ENCODE measurements around a stretch of chr2.

DNA sequence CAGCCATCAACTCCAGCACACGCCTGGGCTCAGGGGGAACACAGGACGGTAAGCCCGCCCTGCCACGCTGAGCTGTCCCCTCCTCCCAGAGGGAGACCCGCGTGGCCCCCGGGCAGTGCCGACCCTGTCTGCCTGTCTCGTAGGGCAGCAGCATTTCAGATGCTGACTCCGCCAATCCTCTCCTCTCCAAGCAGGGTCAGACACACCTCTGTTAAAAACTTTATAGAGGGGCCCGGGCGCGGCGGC lies 534 bp downstream of the CCDC74A start:
- PRO-cap, 2 experiments: no peak in any of the 2 experiments

GRCh38 chr2:132281225-132281891 lies 119.6 kb upstream of the ANKRD30BL start:
- PRO-cap, 2 experiments: peak in 1 of 2 experiments; most common minus-strand start chr2:132281322 (in 1)

- PRO-cap, 2 experiments: no peak in any of the 2 experiments
Observed at GRCh38 chr2:132286323-132286943, 124.7 kb upstream of the ANKRD30BL start.

DNA sequence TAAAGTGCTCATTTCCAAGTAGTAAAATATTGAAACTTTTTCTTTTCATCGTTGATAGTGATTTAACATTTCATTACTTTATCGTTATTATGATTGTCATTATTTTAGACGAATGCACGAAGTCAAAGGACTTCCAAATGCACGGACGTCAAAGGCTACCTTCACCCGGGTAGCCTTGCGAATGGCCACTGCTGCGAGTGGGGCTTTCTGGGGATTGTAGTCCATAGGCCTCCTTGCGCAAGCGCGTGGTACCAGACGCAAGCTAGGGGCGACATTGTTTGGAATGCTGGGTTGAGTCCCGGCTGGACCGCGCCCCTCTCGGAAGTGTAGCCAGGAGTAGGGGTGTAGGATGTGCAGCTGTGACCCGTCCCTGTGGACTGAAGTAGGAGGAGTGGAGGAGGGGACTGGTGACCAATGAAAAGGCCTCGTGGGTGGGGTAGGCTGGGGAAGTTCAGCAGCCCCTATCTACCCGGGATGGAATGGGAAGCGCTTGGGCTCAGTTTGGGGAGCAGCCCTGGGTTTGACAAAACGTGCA lies 112.0 kb upstream of the GPR39 start:
- PRO-cap, 2 experiments: peak in 1 of 2 experiments; most common plus-strand start position 254 of the sequence (in 1)

DNA sequence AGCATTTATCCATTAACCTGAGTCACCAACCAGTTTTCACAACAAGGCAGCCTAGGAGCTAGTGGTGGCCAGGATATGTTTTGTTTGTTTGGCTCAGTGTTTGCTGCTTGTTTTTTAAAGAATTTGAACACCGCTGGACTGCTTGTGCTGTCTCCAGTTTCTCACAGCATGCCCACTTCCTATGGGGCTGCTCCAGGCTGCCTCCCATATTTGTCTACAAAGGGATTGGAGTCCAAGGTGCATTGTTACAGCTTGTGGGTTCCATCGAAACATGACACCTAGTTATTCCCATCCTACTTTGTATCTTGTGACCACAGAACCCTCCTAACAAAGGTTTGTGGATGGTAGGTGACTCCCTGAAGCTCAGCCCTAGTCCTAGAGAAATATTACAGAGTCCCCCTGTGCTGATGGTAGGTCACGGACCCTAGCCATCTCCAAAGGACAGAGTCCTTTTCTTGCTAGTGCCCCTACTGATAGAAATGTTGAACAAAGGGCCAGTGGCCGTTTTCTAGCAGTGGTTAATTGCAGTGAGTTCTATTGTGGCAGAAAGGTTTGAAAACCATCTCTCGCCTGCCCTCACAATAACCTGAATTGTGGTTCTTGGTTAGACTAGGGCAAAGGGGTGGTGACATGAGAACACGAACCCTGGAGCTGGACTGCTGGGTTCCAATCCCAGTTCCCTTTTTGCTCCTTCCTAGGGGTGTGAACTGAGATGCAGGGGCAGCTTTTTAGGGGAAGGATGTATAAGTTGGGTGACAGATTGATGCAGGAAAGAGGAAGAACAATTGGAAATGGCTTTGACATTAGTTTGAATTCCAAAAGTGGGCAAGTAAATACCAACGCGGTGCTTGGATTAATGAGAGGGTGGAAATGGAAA lies 23.4 kb downstream of the GPR39 start:
- PRO-cap, 2 experiments: no peak in any of the 2 experiments

DNA sequence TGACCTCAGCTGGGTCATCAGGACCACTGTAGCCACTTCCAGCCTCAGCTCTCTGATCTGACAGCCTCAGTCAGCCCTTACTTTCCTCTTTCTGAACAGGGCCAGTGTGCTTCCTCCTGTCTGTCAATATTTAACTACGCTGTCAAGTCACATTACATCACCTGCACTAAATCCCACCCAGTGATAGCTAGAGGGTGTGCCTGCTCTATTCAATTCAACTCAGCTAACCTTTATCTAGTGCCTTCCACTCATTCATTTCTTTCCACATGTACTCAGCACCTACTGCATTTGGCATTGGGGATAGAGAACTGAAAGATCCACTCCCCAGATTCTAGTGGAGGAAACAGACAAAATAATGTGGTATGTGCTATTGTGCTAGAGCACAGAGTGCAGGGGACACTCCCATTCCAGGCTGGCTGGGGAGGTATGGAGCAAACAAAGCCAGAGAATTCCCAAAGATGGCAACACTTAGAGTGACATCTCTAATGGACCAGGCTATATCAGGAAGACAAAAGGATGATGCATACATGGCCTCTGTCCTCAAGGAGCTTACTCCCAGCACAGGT lies 146.5 kb downstream of the NCKAP5 start:
- PRO-cap, 2 experiments: no peak in any of the 2 experiments

- PRO-cap, 2 experiments: no peak in any of the 2 experiments
Observed at GRCh38 chr2:133581034-133581623, 12.9 kb upstream of the NCKAP5 start.

GRCh38 chr2:133910288-133910767 lies 342.1 kb upstream of the NCKAP5 start:
- PRO-cap, 2 experiments: no peak in any of the 2 experiments

DNA sequence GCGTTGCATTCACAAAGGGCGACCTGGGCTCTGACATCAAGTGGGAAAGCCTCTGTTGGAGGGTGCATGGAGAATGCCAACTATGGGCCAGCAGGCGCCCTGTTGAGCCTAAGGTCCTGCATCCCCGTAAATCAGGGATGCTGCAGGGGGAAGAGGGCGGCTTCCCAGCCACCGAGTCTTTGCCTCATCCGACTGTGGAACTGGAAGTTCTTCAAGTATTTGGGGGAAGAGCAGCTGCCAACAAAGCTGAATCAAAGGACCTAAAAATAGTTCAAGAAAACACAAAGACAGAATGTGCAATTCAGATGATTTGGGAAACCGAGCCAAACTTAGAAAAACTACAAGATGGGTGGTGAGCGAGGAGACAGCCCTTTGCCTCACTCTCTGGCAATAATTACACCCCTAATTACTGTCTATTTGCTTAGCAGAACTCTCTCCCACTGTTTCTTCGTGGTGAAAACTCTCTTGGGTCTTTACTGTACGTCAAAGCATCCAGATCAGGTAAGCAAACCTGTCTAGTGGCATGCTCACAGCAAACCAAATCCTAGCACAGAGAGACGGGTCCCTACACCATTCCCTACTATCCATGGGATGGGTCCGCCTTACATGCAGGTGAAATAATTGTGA lies 281.0 kb upstream of the MGAT5 start:
- PRO-cap, 2 experiments: no peak in any of the 2 experiments

- PRO-cap, 2 experiments: no peak in any of the 2 experiments
Observed at GRCh38 chr2:134127477-134128176, 126.2 kb upstream of the MGAT5 start.

DNA sequence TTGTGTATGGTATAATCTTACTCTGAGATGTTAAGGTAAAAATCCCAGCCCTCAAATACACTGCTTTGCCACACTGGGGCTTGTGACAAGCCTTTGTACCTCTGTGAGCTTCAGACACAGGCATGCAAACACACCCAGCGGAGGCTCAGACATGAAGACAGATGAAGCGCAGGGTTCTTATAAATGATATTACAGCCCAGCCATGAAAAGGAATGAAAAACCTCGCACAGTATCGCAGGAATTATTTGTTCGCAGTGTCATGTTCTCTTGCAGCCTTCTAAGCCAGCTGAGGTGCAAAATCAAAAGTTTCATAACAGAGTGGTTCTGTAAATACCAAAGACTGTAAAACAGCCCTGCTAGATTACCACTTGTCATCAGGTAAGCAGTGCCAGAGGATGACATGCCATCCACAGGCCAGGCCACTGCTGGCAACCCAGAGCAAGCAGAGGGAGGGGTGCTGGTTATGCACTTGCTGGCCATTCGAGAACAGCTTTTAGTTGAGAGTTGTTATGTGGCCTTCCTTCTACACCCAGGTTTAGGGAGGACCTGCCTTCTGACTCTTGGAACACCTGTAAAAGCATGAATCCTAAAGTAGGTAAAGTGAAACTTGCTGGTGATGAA lies 114.3 kb upstream of the MGAT5 start:
- PRO-cap, 2 experiments: no peak in any of the 2 experiments

DNA sequence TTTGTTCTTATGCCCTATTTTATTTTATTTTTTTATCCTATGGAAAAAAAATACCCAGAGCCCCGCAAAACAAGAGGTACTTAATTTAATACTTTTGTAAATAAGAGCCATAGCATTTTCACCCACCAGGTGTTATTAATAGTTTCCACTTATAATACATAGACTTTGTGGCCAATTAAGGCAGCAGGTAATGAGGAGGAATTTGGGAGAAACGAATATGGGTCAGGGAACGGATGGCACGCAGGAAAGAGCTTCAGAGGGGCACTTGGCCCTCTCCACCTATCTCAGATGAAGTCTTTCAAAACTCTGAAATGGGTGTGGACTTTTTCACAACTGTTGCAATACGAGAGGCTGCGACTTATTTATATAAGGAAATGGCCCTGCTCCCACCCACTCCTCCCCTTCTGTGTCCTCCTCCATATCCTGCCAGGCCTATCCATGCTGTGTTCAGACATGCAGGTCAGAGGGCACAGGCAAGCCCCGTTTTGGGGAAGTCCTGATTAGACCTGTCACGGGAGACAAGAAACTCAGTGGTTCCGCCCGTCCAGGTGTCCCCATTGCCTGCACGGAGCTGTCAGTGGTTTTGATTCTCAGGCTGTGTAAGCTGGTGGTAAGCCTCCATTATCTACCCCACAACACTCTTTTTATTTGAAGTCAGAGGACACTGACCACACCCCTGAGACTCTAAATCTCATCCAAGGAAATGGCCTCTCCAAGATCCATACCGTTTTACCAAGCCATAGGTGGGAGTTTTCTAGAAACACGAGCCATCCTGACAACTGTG lies 99.7 kb upstream of the MGAT5 start:
- PRO-cap, 2 experiments: no peak in any of the 2 experiments

GRCh38 chr2:134205141-134205970 lies 48.5 kb upstream of the MGAT5 start:
- PRO-cap, 2 experiments: no peak in any of the 2 experiments

- PRO-cap, 2 experiments: no peak in any of the 2 experiments
Observed at GRCh38 chr2:134248294-134248976, 5.4 kb upstream of the MGAT5 start.

DNA sequence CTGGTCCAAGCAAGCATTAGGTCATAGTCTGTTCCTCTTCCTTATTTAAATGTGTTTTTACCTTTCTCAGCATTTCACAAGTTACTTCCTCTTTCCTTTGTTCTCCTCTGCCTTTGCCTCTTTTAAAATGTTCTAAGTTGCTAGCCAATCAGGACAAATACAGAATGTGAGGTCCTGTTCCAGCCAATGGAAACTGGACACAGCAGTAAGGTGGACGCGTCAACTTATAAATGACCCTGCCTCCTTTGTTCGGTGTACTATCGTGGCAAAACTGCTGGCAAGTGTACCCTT lies 40.8 kb downstream of the MGAT5 start:
- PRO-cap, 2 experiments: no peak in any of the 2 experiments

- PRO-cap, 2 experiments: no peak in any of the 2 experiments
Observed at GRCh38 chr2:134307260-134307794, 53.5 kb downstream of the MGAT5 start.

DNA sequence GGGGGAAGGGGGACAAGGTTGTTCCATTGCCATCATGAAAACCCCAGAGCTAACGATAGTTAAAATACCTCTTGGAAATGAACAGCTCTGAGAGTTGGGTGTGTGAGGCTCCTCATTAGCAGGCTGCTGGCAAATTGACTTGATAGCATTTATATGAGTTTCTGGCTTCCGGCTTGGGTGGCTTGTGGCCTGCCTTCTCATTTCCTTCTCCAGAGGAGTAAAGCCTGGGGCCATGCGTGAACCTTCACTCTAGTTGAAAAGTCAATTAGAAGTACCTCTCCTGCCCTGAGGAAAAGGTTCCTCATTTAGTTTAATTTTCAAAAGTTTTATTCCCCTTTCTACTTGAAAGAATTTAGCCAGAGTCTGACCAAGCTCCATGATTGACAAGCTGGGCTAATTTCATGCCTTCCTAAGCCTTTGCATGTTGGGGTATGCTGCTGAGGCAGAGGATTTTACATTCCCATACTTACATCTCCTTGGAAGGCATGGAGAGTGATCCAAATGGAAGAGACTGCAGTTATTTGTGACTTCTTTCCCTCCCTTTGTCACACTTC lies 67.1 kb downstream of the MGAT5 start:
- PRO-cap, 2 experiments: no peak in any of the 2 experiments

GRCh38 chr2:134412447-134413253 lies 158.8 kb downstream of the MGAT5 start:
- PRO-cap, 2 experiments: no peak in any of the 2 experiments

DNA sequence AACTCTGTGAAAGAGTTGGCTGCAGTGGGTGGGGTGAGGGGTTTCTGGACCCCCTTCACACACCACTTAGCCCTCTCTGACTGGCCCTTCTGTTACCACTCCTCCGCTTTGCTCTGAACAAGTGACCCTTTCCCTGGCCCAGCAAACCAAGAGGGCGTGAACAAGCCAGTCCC lies 180.0 kb downstream of the MGAT5 start:
- PRO-cap, 2 experiments: no peak in any of the 2 experiments

DNA sequence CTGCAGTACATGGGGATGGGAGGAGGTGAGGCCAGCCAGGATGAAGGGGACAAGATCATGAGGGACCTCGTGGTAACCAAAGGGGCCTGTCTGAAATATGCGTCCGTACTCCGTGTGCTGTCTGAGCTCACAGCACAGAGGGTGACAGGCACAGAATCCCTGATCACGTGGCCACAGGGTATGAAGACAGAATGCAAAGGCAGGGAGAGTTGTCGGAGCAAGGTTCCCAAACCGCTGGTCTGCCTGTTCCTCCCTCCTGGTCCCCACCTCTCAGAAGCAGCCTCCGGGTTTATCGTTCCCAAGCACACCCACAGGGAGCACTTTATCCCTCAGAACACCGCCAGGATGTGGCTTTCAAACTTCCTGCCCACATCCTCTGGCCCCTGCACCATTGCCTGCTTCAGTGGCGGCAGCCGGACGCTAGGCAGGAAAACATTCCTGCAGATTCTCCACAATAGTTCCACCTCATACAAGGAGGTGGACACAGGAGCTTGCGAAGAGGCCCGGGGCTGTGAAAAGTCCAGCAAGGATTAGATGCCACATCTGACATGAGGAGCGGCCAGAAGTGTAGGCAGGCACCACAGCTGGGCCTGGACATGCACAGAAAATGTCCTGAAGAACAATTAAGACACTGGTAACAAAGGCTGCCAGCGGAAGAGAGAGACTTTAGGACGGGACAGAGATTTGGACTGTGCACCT lies 11.9 kb downstream of the TMEM163 start:
- PRO-cap, 2 experiments: no peak in any of the 2 experiments